AG09309 (cell line): ENCODE results near the gene RRM2.

GRCh38 chr2:9861942-9862461 is 18.7 kb downstream of the TAF1B start:
- RRBS, result no CpG with 5 or more reads among the region's 9 CpGs

- RRBS, result 71% methylated on average over 5 of the region's 17 CpGs
Measured at GRCh38 chr2:10029918-10030745, 13.2 kb upstream of the KLF11 start.

DNA sequence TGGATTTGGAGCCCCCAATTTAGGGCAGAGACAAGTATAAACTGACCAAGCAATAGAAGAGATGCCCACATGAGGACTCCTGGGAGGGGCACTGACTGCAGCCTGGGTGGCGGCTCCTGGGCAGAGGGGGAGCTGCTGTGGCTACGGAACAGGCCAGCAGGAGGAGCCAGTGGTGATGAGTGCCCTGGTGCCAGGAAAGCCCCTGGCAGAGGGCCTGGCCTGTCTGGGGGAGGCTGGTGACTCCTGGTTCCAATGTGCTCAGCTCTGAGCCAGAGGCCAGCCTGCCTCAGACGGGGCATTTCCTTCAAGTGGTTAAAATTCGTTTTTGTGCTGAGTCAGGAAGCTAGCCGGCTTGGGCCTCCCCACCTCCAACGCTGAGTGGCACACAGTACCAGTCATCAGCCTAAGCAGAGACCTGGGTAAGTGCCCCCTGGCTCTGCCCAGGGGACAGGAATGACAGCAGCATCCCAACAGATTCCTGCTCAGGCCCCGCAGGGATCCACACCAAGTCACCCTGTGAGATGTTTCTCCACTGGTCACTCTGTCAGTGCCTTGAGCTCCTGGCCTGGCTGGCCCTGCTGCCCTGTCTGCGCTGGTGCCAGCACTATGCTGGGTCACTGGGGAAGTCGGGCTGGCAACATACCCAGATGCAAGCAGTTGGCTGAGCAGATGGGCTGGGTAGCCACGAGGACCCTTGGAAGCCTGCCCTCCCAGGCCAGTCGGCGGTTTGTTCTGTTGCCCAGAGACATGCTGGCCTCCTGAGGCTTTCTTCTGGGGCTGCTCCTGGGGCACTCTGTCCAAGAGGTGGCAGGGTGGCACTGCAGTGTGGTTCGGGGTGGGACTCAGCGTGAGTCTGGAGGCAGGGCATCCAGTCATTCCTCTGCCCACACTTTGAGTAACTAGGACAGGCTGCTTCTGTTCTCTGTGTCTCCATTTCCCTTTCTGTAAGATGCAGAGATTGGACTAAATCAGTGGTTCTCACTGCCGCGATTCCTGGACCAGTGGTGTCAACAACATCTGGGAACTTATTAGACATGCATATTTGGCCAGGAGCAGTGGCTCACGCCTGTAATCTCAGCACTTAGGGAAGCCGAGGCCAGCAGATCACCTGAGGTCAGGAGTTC is 7.0 kb upstream of the KLF11 start:
- RRBS, result no CpG with 5 or more reads among the region's 18 CpGs

GRCh38 chr2:10122433-10123580 is at the start of gene RRM2:
Gene RRM2 (plus strand): TSS chr2:10122739.
- RRBS, result 2% methylated on average over 19 of the region's 107 CpGs

GRCh38 chr2:10128489-10129366 is 6.2 kb downstream of the RRM2 start:
- RRBS, result no CpG with 5 or more reads among the region's 3 CpGs

GRCh38 chr2:10225918-10226501 is 76.7 kb upstream of the HPCAL1 start:
- RRBS, result no CpG with 5 or more reads among the region's 14 CpGs

DNA sequence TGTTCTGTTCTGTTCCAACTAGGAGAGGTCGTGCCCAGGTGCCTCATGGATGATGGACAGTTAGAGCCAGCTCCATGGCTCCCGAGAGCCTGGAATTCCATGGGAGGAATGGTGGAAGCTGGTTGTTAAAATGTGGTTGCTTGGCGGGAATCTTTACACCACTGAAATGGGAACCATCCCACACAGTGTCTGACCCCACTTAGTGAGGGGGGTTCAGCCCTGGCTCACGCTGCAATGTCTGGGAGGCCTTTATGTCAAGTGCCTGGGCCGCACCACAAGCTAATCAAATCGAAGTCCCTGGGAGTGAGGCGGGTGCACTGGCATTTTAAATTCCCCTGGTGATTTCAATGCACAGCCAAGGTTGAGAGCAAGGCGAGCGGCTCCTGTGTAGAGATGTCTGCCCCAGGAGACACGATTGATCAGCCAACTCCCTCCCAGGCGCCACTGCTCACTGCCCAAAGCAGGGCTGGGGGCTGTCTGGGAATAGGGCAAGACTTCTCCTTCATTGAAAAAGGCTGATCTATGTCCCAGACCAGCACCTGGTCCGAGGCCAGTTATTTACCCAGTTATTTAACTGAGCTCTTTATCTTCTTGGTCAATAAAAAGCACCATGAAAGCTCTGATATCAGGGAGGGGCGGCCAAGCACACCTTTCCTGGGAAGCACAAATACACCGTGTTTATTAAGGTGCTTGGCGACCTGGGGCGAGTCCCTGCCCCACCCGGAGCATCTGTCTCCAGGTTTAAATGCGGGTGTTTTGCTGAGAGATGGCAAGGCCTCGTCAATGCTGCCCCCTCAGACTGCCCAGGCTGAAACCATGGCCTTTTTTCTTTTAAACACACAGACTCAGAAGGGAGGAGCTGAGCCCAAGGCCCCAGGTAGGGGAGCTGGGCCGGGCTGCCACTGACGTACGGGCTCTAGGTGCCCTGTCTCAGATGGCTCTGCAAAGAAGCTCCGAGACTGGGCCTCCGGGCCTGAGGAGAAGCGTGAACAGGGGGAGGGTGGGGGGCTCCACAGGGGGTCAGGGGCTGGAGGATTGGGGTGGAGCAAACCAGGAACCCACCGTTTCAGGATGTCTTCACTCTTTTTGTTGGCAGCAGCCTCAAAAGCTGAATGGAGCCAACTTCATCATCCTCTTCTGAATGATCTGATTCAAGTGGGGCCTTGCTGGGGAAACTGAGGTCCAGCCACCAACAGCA is 74.0 kb upstream of the HPCAL1 start:
- RRBS, result 77% methylated on average over 5 of the region's 26 CpGs

DNA sequence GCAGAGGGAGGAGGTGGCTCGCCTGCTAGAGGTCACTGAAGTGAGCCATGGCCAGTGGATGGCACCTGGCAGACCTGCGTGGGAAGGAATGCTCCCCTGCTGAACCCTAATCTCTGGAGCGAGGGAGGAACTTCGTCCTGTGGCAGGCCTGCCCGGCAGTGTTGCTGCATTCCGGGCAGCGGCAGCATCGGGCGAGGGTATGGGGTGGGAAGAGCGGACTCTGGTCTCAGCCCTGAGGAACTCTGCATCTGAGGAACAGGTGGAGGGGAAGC is 25.1 kb upstream of the HPCAL1 start:
- RRBS, result 100% methylated on average over 4 of the region's 10 CpGs

DNA sequence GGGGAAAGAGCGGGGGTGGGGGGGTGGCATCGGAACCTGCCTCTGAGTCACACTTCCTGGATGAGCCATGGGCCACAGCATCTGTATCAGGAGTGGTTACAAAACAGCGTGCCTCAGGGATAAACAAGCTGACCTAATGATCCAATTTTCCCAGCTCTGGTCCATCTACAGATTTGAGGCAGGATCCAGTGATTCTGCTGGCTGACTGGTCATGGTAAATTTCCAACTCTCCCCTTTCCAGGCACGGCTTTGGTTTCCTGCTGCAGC is 4.8 kb upstream of the HPCAL1 start:
- RRBS, result no CpG with 5 or more reads among the region's 4 CpGs

GRCh38 chr2:10300517-10300793 is 2.2 kb upstream of the HPCAL1 start:
- RRBS, result no CpG with 5 or more reads among the region's 1 CpG

GRCh38 chr2:10301736-10302376 is 848 bp upstream of the HPCAL1 start:
- RRBS, result 87% methylated on average over 3 of the region's 27 CpGs

DNA sequence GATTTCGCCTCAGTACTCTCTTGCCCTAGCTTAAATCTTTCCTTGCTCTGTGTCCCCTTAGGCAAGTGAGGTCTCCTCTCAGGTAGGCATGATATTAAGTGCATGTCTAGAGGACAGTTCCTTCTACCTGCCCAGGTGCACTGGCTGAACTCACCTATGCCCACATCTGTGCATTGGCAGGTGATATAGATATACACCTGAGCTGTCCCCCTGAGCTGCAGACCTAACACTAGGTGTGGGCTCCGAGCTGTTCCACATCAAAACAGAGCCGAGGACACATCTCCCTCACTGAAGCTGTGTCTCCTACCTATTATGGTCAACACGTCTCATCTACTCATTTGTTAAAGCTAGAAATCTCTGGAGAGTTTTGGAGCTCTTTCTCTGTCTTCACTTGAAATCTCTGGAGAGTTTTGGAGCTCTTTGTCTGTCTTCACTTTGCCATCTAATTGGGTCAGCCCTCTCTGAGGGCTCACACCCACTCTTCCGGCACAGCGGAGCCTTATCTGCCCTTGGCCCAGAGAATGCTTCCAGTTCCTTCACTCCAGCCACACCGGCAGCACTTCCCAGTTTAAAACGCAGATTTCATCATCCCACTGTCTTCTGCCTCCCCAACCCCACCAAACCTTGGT is 4.7 kb downstream of the HPCAL1 start:
- RRBS, result 96% methylated on average over 3 of the region's 8 CpGs

- RRBS, result no CpG with 5 or more reads among the region's 18 CpGs
Measured at GRCh38 chr2:10355971-10356765, 53.5 kb downstream of the HPCAL1 start.

DNA sequence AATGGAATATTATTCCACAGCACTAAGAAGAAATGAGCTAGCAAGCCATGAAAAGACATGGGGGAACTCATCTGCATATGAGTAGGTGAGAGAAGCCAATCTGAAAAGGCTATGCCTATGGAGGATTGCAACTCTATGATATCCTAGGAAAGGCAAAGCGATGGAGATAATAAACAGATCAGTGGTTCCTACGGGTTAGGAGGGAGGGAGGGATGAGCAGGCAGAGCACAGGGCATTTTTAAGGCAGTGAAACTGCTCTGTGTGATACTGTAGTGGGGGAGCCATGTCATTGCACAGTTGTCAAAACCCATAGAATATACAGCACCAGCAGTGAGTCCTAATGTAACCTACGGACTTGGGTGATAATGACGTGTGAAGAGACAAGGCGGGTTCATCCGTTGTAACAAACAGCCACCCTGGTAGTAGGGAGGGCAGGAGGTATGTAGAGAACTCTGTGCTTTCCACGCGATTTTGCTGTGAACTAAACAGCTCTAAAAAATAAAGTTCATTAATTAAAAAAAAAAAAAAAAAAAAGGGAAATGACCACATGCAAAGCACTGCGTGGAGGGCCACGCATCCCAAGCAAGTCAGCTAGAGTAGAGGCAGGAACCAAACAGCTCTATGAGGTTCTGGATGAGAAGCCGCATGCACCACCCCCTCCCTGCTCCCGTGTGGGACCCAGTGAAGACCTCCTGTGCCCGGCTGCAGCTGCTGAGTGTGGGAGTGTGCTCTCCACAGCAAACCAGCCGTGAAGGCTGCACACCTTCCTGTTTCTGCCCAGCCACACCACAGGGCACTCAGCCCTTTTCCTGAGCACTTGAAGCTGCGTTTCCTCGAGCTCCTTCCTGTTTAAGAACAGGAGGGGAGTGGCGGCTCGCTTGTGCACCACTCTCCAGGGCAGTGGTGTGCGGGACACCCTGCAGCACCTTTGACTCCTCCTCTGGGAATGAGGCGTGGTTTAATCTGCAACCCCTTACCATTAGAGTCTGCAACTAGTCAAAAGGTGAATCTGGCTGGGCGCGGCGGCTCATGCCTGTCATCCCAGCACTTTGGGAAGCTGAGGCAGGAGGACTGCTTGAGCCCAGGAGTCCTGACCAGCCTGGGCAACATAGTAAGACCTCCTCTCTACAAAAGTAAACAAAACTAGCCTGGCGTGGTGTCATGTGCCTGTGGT is 65.7 kb downstream of the ODC1 start:
- RRBS, result no CpG with 5 or more reads among the region's 24 CpGs

DNA sequence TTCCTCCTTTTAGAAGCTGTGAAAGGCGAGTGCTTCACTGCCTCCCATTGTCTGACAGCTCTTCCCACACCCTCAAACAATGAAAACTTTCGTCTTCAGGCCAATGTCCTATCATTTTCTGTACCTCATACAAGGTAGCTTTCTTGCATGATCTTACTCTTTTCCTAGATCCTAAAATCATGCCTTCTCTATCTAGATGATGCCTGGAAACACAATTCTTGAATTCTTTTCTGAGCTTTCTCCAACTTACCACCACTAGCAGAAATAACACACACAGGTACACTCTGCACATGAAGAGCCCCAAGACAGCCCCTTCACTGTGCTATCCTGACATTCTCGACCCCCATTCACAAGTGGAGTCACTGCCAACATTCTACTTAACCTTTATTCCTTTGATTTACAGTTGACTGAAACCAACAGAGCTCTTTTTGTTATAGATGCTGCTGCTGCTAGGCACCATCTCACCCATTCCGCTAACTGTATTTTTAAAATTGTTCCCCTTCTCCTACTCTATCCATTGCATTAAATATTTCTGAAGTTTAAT is 61.7 kb downstream of the NOL10 start:
- RRBS, result no CpG with 5 or more reads among the region's 4 CpGs

GRCh38 chr2:10634240-10634858 is 55.4 kb downstream of the NOL10 start:
- RRBS, result no CpG with 5 or more reads among the region's 8 CpGs

DNA sequence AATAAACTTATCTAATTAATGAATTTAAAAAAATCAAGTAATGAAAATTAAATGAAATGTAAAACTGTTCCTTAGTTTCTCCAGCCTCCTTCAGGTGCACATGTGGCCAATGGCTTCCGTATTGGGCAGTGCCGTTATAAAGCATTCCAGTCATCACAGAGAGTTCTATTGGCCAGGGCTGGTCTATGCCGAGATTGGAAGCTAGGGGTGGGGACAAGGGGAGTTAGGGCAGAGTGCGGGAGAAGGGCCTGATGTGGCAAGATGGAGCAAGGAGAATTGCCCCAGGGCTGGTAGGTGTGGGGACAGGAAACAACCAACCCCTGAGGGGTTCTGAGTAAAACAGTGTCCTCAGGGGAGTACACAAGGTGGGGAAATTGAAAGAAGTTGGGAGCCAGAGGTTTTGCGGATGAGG is 9.3 kb upstream of the ATP6V1C2 start:
- RRBS, result no CpG with 5 or more reads among the region's 5 CpGs

- RRBS, result no CpG with 5 or more reads among the region's 3 CpGs
Measured at GRCh38 chr2:10810661-10811241, 1.8 kb downstream of the PDIA6 start.

DNA sequence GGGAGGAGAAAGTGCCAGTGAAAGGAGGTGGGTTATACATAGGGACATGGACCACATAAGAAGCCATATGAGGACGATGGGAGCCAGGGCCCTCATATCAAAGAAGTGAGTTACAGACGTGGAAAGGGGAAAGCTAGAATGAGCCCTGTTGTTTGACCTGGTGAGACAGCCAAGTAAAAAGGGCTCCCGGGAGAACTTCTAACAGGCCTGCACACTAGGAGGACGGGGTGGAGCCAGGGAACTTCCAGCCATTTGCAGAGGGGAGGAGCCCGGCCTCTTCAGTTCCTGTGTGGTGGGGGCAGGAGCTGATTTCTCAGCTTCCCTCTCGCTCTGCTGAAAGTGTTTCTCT is 61.7 kb upstream of the C2orf50 start:
- RRBS, result 27% methylated on average over 2 of the region's 6 CpGs

DNA sequence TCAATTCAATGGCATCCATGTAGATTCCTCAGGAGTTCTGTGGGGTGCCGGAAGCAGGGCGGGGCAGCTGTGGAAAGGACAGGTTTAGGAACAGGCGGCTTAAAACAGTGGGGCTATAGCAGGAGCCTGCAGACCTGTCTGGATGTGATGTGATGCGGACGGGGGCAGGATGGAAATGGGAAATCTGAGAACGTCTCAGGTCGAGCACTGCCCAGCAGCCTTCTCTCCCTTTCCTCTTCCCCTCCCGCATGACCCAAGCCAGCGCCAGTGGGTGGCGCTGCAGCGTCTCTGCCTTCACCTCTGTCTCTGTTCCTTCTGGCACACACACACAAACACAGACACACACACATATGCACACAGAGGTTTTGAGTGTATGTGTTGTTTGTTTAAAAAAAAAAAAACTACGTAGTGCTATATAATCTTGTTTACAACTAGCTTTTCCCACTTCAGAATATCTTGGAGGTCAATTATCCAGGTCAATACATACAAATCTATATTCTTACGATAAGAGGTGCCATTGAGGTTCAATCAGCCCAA is 59.7 kb upstream of the C2orf50 start:
- RRBS, result no CpG with 5 or more reads among the region's 13 CpGs